Thoracic aorta endothelial cell (primary cell): ENCODE results near the gene CASP7.

DNA sequence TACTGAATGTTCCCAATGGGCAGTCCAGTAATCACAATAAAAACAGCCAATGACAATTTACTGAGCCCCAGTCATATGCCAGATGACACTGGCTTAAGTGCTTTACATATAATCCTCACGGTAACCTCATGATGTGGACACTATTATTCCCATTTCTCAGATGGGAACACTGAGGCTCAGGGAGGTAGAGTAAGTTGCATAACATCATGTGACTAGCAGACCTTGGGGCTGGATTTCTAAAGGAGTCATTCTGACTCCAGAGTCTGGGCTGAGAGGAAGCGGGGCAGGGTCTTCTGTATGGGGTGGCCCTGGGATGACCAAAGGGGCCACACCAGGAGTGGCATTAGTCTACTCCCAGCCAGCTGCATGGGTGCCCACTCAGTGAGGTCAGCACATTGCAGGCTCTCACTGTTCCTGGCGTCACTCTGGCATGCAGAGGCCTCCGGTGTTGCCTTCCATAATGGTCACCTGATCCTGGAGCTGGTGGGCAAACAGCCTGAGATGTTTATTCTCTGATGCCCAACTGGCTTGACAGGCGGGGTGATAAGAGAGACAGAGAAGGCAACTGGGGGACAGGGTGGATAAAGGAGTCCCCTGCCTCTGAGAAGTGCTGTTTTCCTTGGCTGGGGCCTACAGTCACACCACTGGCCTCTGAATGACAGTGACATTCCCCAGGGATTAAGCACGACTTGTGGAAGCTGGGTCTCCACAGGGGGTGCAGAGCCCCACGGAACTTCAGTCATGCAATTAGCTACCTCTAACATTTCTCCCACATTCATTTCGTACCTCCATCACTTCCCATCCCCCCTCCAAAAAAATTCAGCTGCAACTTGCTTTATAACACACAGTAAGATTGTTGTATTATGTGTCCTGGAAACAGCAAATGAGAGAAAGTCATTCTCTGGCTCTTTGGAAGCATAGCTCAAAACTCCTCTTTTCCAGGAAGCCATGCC lies 7.3 kb upstream of the RBM20 start:
- CAGE, long polyA plus RNA = no peak

GRCh38 chr10:110680337-110680679 lies 36.2 kb downstream of the RBM20 start:
- CAGE, long polyA plus RNA = no peak

DNA sequence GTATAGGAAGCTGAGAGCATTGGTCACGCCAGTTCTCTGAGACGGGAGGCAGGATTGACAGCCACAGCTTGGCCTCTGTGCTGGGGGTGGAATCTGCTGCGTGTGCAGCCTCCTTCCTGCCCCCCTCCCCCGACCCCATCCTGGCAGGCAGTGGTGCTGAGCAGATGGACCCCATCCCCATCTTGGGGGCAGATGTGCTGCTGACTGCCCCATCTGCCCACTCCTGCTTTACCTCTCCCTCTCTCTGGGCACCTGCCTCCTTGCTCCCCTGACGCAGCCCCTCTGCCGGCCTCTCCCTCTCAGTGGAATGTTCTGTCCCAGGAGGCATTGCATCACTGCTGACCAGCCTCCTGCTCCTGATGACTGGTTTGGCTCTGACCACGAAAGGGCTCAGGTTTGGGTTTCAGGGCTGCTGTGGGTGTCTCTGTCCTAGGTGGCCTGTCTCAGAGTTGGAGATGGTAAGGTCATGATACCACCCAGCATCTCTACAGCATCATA lies 81.7 kb downstream of the RBM20 start:
- CAGE, long polyA plus RNA = no peak

GRCh38 chr10:110790006-110790437 lies 81.7 kb upstream of the PDCD4 start:
- CAGE, long polyA plus RNA = no peak

GRCh38 chr10:112792648-112793154 lies 157.3 kb upstream of the TCF7L2 start:
- CAGE, long polyA plus RNA = no peak

GRCh38 chr10:112820940-112821531 lies 129.0 kb upstream of the TCF7L2 start:
- CAGE, long polyA plus RNA = no peak

DNA sequence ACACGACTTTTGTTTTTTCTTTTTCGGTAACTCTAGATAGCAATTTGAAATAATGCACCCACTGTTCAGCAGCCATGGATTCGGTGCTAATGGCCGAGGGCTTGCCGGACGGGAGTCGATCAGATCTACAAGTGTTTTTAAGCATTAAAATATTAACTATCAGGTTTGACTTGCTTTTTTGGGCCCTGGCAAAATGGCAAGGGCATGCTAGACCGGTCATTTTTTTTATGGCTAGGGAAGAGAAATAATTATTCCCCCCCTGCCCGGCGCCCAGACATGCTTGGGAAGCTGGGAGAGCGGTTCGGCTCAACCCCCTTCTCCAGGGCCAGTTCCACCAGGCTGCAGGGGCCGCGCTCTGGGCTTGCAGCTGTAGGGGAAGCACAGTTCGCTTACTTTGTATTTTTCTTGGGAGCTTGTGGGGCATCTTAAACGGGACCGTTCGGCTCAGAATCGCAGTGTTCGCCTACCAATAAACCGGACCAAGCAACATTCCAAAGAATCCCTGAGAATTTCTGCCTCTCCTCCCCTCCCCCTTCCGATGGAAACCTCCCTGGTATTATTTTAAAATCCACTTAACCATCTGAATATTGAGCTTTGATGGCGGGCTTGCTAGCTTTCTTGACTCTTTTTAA lies 3.1 kb downstream of the TCF7L2 start:
- CAGE, long polyA plus RNA = no peak

DNA sequence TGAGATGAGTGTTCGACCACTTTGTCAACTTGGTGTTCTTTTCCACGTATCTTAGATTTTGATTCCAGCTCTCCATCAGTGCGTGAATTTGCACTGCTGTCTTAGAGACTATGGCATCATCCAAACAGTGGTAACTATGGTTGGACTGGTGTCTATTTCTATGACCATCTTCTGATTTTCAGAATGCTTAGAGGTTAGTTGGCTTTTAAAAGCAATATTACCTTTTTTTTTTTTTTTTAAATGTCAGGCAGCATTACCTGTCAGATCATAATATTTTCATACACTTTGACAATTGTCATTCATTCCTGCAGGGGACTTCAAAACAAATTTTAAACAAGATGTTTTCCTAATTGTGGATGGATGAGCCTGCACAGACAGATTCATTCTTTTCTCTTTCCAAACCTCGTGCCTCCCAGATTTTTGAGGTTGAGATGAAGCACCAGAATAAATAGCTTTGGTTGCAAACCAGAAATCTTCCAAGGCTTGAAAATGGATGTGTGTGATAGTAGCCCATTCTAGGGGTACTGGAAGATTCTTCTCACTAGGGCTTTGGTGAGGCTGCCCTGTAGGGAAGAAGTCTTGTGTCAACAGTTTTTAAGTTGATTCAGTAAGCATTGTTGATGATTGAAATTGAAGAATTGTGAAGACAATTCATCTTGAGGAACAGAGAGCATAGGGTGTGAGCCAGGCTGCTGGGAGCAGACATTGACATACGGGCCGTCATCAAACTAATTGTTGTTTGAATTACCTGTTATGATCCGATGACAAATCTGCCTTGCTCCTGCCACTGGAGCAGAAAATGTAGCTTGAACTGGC lies 26.9 kb downstream of the TCF7L2 start:
- CAGE, long polyA plus RNA = no peak

GRCh38 chr10:113027700-113028205 lies 77.7 kb downstream of the TCF7L2 start:
- CAGE, long polyA plus RNA = no peak

GRCh38 chr10:113028206-113028773 lies 78.2 kb downstream of the TCF7L2 start:
- CAGE, long polyA plus RNA = no peak

DNA sequence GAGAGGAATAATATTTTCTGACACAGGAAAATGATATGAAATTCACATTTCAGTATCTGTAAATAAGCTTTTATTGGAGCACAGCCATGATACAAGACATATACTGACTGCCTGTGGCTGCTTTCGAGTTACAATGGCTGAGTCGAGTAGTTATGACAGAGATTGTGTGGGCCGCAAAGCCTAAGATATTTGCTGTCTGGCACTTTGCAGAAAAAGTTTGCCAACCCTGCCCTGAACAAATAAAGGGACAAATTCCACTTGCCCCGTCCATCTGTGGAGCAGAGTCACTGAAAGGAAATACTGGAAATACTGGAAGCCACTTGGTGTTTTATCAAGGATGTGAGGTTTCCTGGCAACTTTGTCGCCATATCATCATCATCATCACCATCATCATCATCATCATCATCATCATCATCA lies 85.7 kb downstream of the TCF7L2 start:
- CAGE, long polyA plus RNA = no peak

DNA sequence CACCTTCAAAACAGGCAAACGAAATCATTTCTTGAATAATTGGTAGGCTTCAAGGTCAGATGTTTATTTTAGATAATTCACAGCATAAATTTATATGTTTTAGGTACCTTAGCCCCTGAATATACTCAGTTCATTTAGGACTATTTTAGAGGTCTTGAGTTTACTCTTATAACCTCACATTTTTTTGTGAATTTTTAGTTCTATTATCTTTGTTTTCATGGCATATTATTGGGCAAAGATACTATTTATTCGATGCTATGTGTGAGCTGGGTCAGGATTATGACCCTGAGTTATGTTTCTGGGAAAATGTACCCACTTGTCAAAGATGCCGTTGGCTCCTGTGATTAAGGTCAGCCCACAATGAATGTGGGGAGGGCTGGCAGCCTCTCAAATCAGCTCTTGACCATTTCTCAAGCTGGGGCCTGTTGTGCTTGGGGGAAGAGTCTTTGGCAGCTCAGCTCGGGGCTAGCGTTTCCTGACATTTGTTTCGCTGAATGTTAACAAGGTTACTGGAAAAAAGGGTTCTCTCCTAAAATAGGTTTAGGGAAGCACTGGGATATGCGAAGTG lies 97.5 kb downstream of the TCF7L2 start:
- CAGE, long polyA plus RNA = no peak

DNA sequence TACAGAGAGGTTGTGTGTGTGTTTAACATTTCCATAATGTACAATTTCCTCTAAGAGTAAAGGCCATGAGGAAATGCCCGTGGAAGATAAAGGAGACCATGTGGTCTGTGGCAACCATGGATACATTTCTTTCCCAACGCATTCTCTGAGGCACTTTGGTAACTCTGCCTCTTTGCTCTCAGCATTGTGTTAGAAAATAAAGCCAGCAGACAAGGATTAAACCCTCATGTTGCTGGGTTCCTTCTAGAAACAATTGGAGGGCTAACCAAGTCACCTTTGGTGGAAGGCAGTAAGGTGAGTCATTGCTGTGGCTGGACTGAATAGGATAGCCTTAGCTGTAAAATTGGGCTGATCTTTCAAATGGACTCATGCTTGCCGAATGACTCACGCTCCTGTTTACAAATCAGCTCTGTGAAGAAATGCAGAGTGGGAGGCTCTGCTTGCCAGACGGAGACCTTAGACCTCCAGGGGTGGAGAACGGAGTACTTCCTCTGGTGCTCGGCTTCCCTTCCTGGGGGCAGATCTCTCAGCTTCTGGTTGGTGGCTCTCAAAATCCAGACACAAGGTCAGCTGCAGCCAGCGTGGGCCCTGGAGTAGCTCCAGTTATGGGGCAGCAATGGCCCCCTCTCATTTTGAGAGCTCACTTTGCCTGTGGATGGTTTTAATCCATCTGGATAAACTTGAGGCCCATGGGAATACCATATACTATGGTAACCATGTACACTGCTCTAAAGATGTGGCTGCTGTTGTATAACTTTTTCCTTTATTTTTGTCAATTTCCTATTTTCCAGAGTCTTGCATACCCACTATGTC lies 137.3 kb downstream of the TCF7L2 start:
- CAGE, long polyA plus RNA = no peak

- CAGE, long polyA plus RNA = no peak
Measured at GRCh38 chr10:113131478-113132260, 181.6 kb downstream of the TCF7L2 start.

- CAGE, long polyA plus RNA = no peak
Measured at GRCh38 chr10:113446633-113447292, 106.1 kb upstream of the HABP2 start.

GRCh38 chr10:113455836-113456307 lies 97.0 kb upstream of the HABP2 start:
- CAGE, long polyA plus RNA = no peak

GRCh38 chr10:113463811-113464215 lies 89.0 kb upstream of the HABP2 start:
- CAGE, long polyA plus RNA = no peak

- CAGE, long polyA plus RNA = no peak
Measured at GRCh38 chr10:113679475-113680155, at the start of gene CASP7. Gene CASP7 (plus strand): TSS chr10:113679912.

DNA sequence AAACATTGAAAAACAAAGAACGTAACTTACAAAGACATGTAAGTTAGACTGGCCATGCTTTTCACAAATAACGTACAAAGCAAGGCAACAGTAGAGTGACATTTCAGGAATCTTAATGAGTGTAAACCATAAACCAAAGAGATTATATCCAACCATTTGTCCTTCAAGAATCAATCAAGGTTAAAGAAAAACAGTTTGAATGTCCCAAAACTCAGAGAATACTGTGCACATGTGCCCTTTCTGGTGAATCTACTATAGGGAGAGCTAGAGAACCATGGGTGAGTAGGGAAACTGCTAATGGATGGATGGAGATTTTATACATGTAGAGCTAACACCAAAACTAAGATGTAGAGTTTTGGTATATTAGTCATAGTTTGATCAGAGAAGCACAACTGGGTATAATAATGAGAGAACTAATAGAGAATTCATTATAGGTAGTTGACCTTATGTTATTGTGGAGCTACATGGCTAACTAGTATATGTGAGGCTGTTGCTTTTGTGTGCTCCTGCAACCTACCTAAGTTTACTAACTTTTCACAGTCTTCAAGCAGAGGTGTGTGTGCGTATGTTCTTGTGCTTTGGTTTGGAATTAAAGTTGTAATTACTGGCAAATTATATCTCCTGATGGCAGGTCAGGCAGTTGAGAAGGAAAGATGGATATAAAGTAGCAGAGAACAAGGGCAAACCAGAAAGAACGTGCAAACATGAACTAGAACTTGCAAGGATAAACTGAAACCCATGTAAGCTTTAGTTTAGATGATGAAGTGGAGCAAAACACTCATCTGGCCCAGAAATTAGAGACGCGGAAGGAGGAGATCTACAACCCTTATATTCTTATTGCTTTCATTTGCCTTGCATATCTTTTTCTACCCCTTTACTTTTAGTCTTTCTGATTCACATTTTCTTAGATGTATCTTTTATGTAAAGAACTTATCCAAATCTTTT lies 18.8 kb downstream of the NHLRC2 start:
- CAGE, long polyA plus RNA = no peak

- CAGE, long polyA plus RNA = no peak
Measured at GRCh38 chr10:114044406-114045024, 849 bp downstream of the ADRB1 start.